Measurements from ENCODE around the genes PGS1 and CEP295NL.

- PRO-cap, 2 experiments: no peak in any of the 2 experiments
Observed at GRCh38 chr17:78271415-78272509, 40.3 kb downstream of the TMEM235 start.

DNA sequence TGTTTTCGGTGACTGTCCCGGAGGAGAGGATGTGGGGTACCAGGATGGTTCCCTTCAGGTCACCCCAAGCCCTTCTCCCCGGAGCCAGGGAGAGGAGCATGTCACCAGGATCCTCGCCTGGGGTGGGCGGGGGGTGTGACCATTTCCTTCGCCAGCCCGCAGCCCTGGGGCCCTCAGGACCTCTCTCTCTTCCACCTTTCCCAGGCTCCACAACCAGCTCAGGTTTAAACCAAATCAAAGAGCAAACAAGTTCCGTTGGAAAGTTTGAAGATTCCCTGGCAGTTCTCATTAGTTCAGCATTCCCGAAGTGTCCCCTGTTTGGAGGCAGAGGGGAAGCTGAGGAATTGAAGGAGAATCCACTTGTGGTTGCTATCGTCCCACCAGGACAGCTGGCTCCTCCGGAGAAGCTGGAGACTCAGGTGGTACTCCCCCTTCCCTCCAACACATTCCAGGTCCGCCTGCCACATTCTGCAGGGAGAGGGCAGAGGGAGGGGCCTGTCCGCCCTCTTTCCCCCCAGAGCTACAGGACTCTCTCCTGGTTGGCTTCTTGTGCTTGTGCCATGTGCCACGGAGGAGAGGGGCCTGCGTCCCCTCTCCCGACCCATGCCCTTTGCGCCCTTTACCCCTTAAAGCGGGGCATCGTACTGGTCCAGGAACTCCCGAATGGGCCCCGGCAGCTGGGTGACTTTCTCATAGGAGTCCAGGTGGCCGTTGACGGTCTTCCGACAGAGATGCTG, 1.9 kb downstream of the SOCS3 start:
- PRO-cap, 2 experiments: peak in 1 of 2 experiments; most common minus-strand start position 222 of the sequence (in 1)

GRCh38 chr17:78378115-78378794, at the start of gene PGS1:
Gene PGS1 (plus strand): TSS chr17:78378649.
- PRO-cap, 2 experiments: peak in 2 of 2 experiments; most common plus-strand start chr17:78378649 (in 2); most common minus-strand start chr17:78378409 (in 1)

- PRO-cap, 2 experiments: peak in 2 of 2 experiments; most common plus-strand start chr17:78379335 (in 2); most common minus-strand start chr17:78379257 (in 2)
Observed at GRCh38 chr17:78378795-78379483, 490 bp downstream of the PGS1 start.

- PRO-cap, 2 experiments: no peak in any of the 2 experiments
Observed at GRCh38 chr17:78411960-78412480, 33.6 kb downstream of the PGS1 start.

GRCh38 chr17:78596772-78597238, 19.6 kb upstream of the DNAH17 start:
- PRO-cap, 2 experiments: no peak in any of the 2 experiments

- PRO-cap, 2 experiments: no peak in any of the 2 experiments
Observed at GRCh38 chr17:78675501-78675885, 98.3 kb upstream of the DNAH17 start.

DNA sequence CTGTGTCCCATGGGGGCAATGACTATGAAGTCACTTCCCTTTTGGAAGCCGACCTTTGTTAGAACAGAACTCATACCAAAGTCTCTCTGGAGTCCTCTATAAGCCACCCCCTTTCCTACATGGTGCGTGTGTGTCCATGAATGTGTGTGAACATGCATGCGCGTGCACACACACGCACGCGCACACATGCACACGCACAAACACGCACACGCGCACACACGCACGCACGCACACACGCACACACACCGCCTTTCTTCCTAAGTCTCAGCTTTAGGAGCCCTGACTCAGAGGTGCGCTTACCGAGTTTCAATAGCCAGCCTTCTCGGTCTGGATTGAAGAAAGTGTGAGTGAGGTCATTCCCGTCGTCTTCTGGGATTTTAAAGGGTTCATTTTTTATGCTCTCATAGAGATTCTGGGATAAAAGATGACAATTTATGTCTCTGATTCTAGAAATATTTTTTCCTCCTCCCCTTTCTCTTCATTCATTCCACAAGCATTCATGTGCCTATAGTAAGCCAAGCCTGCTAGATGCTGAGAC, 84.0 kb downstream of the CYTH1 start:
- PRO-cap, 2 experiments: no peak in any of the 2 experiments

DNA sequence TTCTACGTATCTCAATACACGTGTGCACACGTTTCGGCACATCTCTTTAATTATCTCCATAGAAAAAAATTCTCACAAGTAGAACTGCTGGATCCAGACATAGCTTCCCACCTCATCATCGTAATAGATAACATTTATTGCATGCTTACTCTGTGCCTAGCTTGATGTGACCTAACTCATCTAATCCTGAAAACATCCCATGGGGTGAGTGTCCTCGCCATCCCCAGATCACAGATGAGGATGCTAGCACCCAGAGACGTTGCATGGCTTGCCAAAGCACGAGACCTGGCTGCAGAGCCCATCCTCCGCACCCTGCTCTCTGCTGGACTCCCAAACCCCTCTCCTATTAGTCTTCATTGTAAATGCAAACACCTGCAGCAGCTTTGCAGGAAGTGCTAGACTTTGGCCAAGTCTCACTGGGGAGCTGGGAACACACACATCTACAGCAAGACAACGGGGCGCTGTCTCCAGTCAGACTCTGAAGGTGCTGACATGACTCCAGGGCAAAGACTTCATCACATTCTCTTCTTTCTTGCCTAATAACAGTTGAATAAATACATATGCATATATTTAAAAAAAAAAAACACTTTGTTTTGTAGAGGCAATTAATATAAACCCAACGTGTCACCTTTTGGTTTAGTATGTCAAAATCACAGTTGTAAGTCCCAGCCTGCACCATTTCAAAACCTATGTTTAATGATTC, 43.9 kb downstream of the CYTH1 start:
- PRO-cap, 2 experiments: no peak in any of the 2 experiments

- PRO-cap, 2 experiments: no peak in any of the 2 experiments
Observed at GRCh38 chr17:78767949-78768888, 13.9 kb downstream of the CYTH1 start.

DNA sequence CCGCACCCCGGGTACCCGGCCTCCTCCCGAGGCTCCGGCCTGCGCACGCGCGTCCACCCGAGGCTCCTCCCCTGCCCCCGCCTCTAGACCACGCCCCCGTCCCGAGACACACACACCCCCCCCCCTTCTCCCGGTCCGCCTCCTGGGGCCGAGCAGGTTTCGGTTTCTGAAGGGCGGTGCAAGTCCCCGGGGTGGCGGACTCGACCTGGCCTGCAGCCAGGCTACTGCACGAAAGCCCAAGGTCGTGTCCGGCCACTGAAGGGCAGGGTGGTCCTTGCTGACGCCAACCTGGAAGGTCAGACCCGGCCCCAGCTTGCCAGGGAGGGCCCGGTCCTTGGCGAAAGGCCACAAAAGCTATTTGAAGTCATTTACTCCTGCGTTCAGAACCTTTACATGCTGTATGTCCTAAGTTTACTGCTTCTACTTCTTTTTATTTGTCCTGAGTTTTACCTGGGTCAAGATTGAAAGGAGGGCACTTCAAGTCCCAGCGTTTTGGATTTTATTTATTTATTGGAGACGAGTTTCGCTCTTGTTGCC, 428 bp upstream of the CYTH1 start:
- PRO-cap, 2 experiments: peak in 2 of 2 experiments; most common plus-strand start position 155 of the sequence (in 1)

DNA sequence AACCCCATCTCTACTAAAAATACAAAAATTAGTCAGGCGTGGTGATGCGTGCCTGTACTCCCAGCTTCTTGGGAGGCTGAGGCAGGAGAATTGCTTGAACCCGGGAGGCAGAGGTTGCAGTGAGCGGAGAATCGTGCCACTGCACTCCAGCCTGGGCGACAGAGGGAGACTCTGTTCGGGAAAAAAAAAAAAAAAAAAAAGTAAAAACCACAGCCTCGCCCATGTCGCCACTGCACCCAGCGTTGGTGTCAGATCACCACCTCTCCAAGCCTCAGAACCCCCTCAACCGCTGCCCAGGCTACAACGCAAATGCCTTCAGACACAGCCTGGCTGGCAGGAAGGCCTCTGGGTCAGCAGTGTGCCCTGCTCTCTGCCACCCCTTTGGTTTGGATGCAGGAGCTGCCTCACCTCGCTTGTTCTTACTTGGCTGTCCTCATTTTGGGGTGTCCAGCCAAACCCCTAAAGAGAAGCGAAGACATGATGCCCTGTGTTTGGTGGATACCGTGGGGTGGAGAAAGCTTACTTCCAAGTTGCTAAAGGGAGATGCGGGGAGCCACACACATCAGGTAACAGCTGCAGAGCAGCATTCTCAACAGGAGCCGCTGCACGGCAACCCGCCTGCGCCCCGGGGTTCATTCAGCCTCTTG, 12.9 kb upstream of the CYTH1 start:
- PRO-cap, 2 experiments: no peak in any of the 2 experiments

GRCh38 chr17:78795924-78796485, 13.9 kb upstream of the CYTH1 start:
- PRO-cap, 2 experiments: no peak in any of the 2 experiments

DNA sequence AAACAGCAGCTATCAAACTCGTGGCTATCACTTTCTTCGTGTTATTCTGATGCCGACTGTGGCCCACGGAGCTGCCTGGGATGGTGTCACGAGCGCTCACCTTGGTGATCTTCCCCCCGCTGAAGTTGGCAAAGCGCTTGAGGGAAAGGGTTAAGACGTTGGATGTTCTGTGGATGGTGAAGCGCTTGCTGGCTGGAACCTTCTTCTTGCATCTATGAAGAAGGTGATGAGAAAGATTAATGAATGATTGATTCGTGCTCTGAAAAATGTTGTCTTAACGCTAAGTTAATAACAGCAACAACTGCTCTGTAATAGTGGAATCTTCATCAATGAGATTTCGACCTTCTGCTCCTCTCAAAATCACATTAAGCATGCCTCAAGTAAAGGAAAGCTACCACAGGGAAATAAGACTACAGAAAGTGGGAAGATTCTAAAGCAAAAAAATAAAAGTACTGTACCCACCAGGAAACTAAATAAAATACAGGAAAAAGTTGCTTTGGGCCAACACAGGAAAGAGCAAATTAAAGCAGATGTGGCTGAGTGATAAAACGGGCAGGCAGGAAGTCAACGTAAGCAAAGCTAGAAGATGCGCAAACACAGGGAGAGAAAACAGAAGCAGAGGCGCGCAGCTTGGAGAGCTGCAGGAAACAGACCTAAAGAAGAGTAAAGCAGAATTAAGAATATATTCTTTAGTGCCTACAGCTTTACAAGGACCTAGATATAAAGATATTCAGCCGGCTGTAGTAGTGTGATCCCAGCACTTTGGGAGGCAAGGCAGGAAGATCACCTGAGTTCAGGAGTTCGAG, 21.8 kb downstream of the USP36 start:
- PRO-cap, 2 experiments: peak in 1 of 2 experiments; most common plus-strand start position 612 of the sequence (in 1); most common minus-strand start position 471 of the sequence (in 1)

- PRO-cap, 2 experiments: no peak in any of the 2 experiments
Observed at GRCh38 chr17:78827001-78827751, 13.4 kb downstream of the USP36 start.

DNA sequence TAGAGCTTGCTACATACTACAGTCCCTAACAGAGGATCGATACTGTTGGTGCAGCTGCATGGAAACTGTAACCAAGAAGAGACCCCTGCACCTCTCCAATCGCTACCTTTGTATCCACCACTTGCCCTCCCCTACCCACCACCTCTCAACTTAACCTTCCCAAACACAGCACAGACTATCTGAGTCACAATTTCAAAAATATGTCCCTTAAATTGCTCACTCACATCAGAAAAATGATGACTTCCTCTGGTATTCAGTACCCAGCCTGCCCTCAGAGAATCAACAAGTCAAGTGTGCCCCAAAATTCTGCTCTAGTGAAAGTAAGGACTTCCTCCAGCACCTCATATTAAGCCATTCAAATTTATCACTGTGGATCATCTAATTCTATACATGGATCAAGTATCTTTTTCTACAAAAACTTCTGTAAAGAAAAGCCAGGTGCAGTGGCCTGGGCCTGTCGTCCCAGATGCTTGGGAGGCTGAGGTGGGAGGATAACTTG, 3.1 kb downstream of the USP36 start:
- PRO-cap, 2 experiments: no peak in any of the 2 experiments

GRCh38 chr17:78882910-78883601, 19.9 kb downstream of the CEP295NL start:
- PRO-cap, 2 experiments: no peak in any of the 2 experiments

GRCh38 chr17:78893530-78894272, 9.3 kb downstream of the CEP295NL start:
- PRO-cap, 2 experiments: no peak in any of the 2 experiments

- PRO-cap, 2 experiments: no peak in any of the 2 experiments
Observed at GRCh38 chr17:78902519-78903526, at the start of gene CEP295NL. Gene CEP295NL (minus strand): TSS chr17:78903201.

DNA sequence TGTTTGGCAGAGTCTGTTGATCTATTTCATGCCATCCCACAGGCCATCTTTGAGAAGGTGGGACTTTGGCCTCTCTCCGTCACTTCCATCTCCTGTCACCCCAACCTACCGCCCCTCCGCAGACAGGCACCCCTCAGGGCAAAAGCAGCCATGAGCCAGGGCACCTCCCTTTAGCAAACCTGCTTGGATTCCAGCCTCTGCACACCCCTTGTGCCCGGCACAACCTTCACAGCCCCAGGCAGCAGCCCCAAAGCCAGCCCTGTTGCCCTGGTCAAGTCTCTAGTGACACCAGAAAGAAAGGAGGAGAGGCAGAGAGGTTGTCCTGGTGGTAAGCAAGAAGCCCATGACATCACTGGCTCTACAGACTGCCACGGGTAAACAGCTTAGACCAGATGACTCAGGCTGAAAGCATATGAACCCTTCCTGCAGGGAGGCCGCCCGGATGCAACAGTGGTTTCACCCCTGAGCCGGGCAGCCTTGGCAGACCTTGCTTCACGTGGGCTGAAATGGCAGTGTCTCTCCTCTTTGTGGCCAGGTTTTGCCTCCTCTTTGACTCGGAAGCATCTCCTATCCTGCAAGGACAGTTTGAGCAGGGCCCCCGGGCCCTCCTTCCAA, 8.1 kb upstream of the TIMP2 start:
- PRO-cap, 2 experiments: no peak in any of the 2 experiments

Data from Colon Carcinoma Metastatic in the Lung (tissue), 2 donors.